ENCODE measurements around a stretch of chr9.

DNA sequence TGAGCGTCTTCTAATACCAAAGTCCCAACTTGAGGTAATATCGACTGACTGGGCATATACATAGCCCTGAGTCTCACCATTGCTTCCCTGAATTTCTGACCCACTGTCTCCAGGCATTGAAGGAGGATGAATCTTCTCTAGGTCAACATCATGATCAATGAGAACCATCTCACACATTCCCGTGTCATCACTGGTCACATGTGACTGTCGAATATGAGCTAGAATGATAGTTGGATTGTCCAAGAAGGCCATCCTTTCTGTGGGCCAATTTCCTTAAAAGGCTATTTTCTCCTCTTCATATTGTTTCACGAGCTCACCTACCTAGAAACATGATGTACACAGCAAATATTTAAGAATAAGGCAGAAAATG, 34.7 kb downstream of the MAPKAP1 start:
- PRO-cap, 2 experiments = no peak in any of the 2 experiments

- PRO-cap, 2 experiments = peak in 2 of 2 experiments; most common minus-strand start chr9:125746506 (in 1)
Observed at GRCh38 chr9:125746433-125746591, 861 bp upstream of the PBX3 start.

- PRO-cap, 2 experiments = no peak in any of the 2 experiments
Observed at GRCh38 chr9:125843221-125844219, 96.3 kb downstream of the PBX3 start.

GRCh38 chr9:126275279-126276066, 51.2 kb upstream of the MVB12B start:
- PRO-cap, 2 experiments = no peak in any of the 2 experiments

GRCh38 chr9:126298288-126298926, 28.2 kb upstream of the MVB12B start:
- PRO-cap, 2 experiments = no peak in any of the 2 experiments

GRCh38 chr9:126421410-126422455, 95.1 kb downstream of the MVB12B start:
- PRO-cap, 2 experiments = no peak in any of the 2 experiments

- PRO-cap, 2 experiments = no peak in any of the 2 experiments
Observed at GRCh38 chr9:126708292-126708649, 94.5 kb downstream of the LMX1B start.

- PRO-cap, 2 experiments = no peak in any of the 2 experiments
Observed at GRCh38 chr9:126832927-126833717, 27.3 kb upstream of the ZBTB34 start.

DNA sequence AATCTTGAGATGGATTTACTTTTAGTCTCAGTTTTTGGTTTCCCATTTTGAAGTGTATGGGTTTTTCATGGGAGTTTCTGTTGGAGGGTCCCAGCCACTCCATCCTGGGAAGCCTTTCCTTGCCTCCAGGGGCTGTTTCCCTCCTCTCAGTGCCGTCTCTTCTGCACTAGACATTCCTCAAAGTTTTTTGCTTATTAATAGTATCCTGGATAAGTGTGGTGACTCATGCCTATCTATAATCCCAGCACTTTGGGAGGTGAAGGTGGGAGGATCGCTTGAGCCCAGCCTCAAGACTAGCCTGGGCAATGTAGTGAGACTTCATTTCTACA, 43.0 kb downstream of the RALGPS1 start:
- PRO-cap, 2 experiments = no peak in any of the 2 experiments

DNA sequence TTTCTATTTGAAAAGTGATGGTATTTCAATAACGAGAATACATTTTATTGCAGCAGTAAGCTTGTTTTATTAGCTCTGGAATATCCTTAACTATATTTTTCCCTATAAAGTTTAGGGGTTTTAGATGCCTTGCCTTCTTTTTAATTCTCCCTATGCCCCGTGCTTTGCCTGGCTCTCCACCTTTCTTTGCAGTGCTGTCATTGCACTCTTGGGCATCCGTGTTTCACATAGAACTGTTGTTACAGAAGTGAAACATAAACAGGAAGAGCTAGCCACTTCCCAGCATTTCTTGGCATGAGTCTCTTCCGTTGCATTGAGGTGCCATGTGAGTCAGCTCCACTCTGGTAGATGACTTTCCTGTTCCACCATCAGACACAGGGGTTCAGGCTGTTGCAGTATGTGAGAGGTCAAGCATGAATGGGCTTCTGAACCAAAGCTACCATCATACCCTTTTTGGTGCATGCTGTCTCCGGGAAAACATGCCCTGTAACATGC, 73.4 kb downstream of the ANGPTL2 start:
- PRO-cap, 2 experiments = no peak in any of the 2 experiments

GRCh38 chr9:127111892-127112748, 10.3 kb downstream of the ANGPTL2 start:
- PRO-cap, 2 experiments = no peak in any of the 2 experiments

DNA sequence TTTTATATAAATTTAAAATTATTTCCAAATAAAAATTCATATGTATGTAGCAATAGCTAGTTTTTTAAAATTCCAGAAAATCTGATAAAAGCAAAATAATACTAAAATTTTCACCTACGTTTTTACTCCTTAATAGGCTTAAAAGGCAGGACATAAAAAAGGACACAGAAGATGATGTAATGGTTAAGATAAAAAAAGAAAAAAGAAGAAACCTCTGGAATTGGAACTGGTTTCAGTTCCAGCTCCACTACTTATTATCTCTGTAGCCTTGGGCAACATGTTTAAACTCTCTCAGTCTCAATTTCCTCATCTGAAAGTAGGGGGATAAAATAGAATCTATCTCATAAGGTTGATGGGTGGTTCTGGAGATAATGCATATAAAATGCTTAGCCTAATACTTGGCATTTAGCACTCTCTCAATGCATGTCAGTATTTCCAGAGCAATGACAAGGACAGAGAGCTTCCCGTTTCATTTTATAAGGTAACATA, 44.5 kb downstream of the GARNL3 start:
- PRO-cap, 2 experiments = no peak in any of the 2 experiments

DNA sequence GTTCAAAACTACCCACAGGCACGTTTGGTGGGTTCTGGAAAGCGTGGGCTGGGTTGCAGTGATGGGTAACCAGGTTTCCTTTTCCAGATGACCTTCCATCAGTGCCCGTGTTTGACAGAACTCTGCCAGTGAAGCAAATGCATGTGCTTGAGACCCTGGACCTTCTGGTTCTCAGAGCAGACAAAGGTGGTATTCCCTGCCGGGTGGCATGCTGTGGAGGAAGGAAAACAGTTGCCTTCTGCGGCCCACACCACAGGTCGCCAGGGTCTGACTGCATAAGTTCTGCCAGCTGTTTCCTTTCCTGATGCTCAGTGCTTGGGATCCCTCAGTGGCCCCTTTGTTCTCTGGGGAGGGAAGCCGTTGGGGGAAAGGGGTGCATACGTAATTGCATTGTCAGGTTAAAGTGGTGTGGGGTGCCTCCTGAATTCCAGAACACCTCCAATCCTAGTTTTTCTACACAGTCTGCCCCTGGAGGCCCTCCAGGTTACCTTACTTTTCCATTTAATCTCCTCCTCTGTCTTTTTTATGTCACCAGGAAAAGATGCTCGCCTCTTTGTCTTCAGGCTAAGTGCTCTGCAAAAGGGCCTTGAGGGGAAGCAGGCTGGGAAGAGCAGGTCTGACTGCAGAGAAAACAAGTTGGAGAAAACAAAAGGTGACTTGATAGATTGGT, 43.1 kb upstream of the SLC2A8 start:
- PRO-cap, 2 experiments = no peak in any of the 2 experiments

DNA sequence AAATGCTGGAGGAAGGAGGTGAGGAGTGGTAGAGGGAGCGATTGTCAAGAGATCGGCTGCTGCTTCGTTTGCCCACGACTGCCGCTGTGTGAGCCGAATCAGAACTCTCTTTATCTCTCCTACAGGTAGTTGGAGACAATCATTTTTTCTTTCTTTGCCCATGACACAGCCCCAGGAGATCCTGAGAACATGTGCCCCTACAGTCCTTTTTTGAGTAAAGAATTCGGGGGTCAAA, 521 bp downstream of the ZNF79 start:
- PRO-cap, 2 experiments = no peak in any of the 2 experiments

DNA sequence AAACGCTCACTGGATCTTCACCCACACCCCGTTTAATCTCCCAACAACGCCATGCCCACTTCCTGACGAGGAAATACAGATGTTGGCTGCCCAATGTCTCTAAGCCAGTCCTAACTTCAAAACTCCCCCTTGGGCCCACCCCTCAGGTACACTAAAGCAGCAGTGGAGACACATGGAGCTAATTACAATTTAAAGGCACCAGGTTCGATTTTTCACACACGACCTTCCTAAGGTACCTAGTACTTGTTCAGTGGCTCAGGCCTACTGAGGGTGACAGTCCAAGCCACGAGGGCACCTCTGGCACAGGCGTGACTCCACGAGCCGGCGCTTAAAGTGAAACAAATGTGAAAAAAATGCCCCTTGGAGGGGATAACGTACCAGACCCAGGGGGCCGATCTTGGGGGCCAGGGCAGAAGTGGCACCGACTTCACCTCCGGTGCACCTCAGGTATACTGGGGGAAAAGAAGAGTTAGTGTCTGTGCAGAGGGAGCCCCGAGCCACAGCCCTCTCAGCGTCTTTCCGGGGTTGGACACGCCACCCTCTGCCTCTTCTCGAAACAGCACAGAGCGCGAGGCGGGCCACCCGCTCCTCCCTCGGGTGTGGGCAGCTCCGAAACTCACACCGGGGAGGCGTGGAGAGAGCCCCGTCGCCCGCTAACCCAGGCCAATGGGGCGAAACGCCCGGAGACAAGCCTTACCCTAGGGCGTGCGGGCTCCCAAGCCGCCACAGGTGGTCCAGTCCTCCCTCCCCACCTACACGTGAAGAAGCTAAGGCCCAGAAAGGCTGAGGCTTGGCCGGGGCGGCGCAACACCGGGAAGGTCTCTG, 641 bp downstream of the RPL12 start:
- PRO-cap, 2 experiments = peak in 1 of 2 experiments; most common plus-strand start position 564 of the sequence (in 1); most common minus-strand start position 331 of the sequence (in 1)

GRCh38 chr9:127549034-127549740, 19.7 kb downstream of the NIBAN2 start:
- PRO-cap, 2 experiments = no peak in any of the 2 experiments

DNA sequence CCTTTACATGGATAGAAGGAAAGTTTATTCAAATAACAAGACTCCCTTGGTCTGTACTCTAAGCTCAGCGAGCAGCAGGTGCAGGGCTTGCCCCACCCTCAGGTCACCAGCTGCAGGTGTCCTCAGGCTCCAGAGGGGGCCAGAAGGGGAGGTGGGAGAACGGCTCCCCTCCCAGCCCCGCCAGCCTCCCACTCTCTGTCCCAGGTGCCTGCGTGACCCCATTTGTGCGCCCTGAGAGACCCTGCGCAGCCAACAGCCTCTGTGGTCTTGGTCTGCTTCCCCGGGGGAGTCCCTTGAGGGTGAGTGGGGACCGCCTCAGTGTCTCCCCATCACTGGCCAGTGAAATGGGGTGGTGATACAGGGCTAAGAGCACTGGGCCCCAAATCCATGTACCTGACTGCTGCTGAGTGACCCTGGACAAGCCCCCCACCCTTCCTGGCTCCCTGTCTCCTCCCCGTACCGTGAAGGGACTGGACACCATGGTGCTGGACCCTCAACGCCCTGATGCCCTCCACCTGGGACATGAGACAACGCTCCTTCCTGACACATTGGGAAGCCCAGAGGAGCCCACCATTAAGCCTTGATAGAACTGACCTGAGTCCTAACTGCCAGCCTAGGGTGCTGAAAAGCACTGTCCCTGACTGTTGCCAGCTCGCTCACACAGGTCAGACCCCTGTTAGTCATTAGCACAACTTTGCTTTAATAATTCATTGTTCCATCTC, 19.0 kb downstream of the NIBAN2 start:
- PRO-cap, 2 experiments = no peak in any of the 2 experiments

DNA sequence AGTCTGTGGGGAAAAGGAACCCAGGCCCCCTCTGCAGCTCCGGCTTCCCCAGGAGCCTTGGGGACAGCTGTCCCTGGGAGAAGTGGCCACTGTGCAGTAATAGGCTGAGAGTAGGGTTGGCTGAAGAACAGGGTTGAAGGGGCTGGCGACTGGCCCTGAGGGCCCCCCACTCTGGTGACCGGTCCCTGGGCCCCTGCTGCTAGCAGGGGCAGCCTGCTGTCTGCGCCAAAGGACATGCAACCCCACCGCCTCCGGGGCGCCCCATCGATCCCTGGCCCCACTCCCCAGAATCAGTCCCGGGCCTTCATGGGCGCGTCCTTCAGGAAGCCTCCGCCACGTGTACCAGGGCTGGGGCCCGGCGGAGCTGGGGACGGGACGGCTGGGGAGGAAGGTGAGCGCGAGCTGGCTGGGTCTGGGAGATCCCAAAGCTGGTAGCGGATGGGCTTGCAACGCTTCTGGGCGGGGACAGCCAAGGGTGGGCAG, 816 bp downstream of the NIBAN2 start:
- PRO-cap, 2 experiments = no peak in any of the 2 experiments

DNA sequence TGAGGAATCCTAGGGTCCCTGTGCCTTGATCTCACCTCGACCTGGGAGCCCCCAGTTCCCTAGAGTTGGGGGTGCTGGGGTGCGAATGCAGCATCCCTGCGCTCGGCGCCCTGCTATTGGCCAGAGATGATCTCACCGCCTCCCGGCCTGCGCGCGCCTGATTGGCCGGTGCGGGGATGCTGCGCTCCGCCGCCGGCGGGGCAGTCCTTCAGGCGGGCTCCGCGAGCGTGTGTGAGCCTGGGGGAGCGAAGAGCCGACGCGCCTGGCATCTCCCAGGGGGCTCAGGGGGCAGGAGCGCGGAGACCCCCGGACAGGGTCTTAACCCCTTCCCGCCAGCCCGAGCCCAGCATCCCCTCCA, 18.9 kb upstream of the TOR2A start:
- PRO-cap, 2 experiments = no peak in any of the 2 experiments

DNA sequence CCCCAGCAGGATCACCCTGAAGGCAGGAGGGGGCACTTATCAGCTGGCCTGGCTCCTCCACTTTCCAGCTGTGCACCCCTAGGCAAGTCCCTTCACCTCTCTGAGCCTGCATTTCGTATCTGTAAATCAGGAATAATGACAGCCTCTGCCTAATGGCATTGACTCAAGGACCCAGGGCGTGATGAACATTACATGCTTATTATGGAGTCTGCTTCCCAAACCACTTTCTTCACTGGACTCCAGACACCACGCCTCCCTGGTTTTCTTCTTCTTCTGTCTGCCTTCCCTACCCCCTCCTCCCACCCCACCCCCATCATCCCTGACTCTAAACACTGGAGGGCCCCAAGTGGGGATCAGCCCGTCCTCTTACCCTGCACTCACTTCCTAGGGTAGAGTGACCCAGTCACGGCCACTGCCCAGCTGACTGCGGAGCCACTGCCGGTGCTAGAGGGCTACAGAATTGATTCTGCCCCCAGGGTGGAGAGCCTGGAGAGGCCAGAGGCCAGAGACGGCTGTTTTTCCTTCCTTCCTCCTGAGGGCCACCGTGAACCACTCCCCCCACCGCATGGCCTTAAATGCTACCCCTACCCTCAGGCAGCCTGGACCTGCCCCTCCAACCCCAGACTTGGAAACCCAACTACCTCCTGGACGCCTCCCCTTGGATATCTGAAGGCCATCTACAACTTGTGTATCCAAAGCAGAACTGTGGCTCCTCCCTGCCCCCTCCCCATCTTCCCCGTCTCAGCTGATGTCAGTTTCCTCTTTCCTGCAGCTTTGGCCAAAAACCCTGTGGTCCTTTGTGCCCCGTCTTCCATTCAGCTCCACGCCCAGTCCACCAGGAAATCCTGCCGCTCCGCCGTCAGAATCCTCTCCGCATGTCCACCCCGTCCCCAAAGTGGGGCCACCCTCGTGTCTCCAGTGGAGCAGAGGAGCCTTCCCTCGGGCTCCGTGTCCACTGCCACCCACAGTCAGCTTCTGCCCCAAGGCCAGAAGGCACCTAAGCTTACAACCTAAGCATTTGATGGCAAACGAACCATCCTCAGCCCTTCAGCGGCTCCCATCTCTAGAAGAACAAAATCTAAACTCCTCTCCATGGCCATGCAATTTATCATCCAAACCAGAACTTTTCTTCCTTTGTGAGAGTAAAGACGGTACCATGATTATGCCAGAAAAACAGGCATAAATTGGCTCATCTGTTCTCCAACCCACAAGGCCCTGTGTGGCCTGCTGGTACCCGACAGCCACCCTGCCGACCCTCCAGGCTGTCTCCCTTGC, 16.3 kb downstream of the SH2D3C start:
- PRO-cap, 2 experiments = peak in 1 of 2 experiments; most common minus-strand start position 668 of the sequence (in 1)

Data from psoas muscle (tissue), 2 donors.